ENCODE data around the genes CTTN and XNDC1N.

DNA sequence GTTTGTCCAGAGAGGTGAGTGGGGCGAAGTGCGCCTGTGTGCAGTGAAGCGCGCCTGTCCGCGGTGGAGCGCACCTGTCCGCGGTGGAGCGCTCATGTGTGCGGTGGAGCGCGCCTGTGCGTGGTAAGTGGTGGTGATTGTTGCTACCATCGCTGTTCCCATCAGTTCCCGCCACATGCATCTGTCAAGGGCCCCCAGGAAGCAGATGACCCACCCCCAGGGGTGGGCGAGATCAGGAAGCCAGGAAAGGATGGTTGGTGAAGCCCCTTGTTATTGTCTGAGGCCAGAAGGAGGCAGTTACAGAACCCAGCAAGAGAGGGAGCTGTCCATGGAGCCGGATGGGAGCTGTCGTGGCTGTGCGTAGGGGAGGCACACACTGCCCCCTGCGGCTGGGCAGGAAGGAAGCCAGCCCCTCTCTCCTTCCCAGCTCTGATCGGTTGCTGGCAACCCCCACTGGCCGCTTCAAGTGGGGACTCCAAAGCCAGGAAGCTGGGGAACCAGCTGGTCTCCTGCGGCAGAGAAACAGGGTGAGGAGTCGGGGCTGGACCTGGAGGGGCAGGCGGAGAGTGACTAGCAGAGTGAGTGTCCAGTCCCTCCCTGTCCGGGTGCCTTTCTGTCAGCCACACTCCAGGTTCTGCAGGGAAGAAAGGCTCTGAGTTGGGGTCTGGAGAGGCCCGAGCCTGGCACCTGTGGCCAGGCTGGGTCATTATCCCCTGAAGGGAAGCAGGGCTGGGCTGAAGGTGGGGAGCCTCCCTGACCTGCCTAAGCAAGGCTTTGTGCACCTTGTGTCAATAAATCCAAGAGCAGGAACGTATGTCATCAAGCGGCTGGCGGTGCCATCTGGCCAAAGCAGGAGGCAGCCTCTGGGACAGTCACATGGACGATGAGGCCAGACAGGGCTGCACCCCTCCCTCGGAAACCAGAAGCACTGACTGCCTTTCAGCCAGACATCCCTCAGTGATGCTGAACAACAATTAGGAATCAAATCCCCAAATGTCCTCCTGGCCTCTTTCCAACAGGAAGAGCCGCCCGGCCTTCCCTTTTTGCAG is 73.6 kb upstream of the FGF3 start:
- PRO-cap = no peak

GRCh38 chr11:69918093-69918719 is 99.0 kb upstream of the FGF3 start:
- PRO-cap = no peak

DNA sequence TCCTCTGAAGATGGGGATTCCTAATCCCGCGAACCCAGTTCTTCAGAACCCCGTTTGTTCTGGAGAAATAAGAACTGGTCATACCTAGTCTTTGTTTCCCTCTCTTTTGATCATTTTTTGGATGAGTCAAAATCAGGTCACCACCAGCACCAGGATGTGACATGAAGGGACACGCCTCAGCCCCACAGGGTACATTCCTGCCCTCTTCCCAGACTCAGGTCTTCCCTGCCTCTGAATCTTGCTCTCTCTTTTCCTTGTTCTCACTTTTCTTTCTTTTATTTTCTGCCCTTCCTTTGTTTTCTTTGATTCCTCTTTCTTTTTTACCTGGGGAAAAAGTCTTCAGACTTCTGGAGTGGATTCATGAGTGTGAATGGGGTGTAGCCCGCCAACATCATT is 14.5 kb upstream of the ANO1 start:
- PRO-cap = no peak

- PRO-cap = no peak
Observed at GRCh38 chr11:70164917-70165829, 37.9 kb upstream of the FADD start.

DNA sequence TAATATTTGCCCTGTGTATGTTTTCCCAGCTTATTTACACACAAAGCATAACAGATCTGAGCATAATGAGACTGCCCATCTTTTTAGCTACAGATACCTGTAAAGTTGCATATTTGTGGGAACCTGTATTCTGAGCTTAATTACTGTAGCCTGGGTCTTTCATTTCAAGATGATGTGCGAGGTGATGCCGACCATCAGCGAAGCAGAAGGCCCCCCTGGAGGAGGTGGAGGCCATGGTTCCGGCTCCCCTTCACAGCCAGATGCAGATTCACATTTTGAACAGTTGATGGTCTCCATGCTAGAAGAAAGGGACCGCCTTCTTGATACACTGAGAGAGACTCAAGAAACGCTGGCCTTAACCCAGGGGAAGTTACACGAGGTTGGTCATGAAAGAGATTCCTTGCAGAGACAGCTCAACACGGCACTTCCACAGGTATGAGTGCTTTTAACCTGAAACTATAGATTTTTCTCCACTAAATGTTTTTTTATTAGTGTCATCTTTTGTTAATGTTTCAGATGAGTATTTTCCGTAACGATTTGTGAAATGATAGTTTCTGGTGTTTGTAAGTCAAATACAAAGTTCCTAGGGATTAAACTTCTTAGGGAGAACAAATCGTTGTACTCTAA is 1.6 kb downstream of the PPFIA1 start:
- PRO-cap = no peak

DNA sequence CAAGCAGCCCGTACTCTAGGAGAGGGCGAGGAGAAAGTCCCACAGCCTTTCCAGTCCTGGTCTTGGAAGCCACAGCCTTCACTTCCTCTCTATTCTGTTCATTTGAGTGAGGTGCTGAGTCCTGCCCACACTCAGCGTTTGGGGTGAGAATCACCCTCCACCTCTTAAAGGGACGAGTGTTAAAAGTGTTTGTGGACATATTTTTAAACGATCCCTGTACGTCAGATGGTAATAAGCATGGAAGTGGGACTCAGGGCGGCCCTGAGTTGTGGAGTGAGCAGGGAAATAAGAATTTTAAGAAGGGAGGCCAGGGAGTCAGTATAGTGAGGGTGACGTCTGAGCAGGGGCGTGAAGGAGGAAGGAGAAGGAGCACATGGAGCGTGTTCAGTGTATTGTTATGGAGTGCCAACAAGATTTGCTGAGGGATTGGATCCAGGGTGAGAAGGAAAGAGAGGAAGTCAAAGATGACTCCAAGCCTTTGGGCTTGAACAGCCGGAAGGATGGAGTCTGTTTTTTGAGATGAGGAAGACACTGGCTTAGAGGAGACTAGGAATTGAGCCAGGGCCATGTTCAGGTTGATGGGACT is 57.3 kb upstream of the CTTN start:
- PRO-cap = no peak

DNA sequence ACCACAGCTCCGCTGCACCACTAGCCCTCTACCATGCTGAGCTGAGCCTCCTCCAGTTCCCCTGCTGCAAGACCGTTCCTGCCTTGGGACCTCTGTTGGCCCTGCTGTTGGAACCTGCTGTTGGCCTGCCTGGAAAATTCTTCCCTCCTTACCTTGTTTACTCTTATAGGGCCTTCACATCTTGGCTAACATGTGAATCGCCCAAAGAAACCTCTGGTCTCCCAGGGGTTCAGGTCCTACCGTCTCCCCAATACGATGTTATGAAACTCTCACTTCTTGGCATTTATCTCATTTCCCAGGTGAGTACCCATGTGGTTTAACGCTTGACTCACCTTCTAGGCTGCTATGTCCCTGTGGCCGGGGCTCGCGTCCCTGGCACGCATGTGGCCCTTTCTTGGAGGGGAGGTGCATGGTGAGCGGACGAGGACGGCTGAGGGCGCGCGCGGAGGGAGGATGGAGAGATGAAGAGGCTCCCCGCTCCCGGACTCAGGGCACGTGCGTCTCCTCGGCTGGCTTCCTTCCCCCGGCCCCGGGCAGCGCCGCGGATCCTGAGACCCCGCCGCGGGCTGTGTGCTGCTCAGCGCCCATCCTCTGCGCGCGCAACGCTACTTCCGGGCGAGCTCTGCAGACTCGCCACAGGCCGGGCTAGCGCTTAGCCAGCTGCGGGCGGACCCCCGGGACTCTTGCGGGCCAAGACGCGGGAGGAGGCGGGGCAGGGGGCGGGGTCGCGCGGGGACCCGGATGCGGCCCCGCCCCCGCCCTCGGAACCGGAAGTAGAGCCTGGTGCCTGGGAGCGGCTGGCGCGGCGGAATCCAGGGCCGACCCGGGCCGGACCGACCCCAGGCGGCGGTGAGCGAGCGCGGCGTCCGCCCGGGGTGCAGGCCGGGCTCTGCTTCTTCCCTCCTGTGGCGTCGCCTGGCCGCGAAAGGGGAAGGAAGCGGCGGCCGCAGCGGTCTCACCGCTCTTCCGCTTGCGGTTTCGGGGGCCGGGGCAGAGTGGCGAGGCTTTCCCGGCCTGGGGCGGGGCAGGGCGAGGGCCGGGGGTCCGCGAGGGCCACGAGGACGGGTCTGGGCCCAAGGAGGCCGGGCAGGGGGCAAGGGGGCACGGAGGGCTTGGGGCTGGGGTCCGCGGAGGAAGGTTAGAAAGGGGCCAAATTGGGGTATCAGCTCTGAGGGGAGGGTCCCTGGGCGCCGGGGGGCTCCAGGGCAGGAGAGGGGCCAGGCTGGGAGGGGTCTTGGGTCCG is at the start of gene CTTN:
CTTN (plus strand) TSS at position 764 of the 1,243 bp plus-strand sequence.
- PRO-cap = bidirectional peak, plus-strand start at position 776 of the sequence, minus-strand start at position 697 of the sequence

GRCh38 chr11:70409489-70410039 is 11.2 kb downstream of the CTTN start:
- PRO-cap = no peak

GRCh38 chr11:70428844-70429212 is 30.5 kb downstream of the CTTN start:
- PRO-cap = no peak

GRCh38 chr11:70567557-70568436 is 169.5 kb downstream of the CTTN start:
- PRO-cap = no peak

GRCh38 chr11:70624841-70625308 is 226.5 kb downstream of the CTTN start:
- PRO-cap = no peak

GRCh38 chr11:70628269-70628767 is 230.0 kb downstream of the CTTN start:
- PRO-cap = no peak

GRCh38 chr11:70662524-70663159 is 264.3 kb downstream of the CTTN start:
- PRO-cap = no peak

DNA sequence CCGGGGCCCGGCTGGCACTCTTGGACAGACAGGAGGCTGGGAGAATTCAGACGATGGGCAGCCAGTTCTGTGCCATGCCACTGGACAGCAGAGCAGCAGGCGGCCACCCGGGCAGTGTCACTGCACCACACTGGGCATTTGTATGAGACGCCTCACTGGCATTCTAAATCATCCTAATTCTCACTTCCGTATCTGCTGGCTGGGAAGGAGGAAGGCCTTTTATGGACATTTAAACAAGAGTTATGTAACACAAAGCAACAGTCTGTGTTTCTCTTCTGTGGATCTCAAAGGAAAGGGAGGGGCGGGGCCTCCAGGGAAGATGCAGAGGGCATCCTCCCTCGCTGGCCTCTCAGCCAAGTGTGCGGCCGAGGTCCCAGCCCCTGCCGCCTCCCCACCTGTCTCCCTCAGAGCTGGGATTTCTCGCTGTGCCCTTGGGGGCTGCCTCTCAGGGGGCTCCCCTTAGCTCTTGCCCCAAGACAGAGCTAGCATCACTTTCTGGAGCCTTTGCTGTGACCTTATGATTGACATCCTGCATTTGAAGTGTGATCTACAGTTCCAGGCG is 350.2 kb downstream of the SHANK2 start:
- PRO-cap = no peak

- PRO-cap = no peak
Observed at GRCh38 chr11:71118855-71119206, 133.5 kb downstream of the SHANK2 start.

- PRO-cap = unidirectional peak, plus-strand start at chr11:71220155
Observed at GRCh38 chr11:71220026-71220434, 32.3 kb downstream of the SHANK2 start.

- PRO-cap = unidirectional peak, plus-strand start at chr11:71255562
Observed at GRCh38 chr11:71255153-71255851, 2.9 kb upstream of the SHANK2 start.

- PRO-cap = no peak
Observed at GRCh38 chr11:71499403-71499949, 27.6 kb upstream of the KRTAP5-7 start.

DNA sequence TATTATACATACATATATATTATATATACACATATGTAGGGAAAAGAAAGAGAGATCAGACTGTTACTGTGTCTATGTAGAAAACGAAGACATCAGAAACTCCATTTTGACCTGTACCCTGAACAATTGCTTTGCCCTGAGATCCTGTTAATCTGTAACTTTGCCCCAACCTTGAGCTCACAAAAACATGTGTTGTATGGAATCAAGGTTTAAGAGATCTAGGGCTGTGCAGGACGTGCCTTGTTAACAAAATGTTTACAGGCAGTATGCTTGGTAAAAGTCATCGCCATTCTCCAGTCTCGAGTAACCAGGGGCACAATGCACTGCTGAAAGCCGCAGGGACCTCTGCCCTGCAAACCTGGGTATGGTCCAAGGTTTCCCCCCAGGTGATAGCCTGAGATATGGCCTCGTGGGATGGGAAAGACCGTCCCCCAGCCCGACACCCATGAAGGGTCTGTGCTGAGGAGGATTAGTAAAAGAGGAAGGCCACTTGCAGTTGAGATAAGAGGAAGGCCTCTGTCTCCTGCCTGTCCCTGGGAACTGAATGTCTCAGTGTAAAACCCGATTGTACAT is 3.1 kb upstream of the KRTAP5-8 start:
- PRO-cap = no peak

- PRO-cap = unidirectional peak, plus-strand start at chr11:71928231; unidirectional peak, minus-strand start at chr11:71928279; bidirectional peak, plus-strand start at chr11:71928714, minus-strand start at chr11:71928445
Observed at GRCh38 chr11:71927863-71928839, at the start of gene XNDC1N. TSS of gene XNDC1N (minus strand) at chr11:71928594.